HEK293 (cell line): ENCODE measurements around a stretch of chr2.

GRCh38 chr2:10225918-10226501 is 76.7 kb upstream of the HPCAL1 start:
- PRO-cap = no peak
- RRBS, 2 experiments = no CpG with 5 or more reads among the region's 14 CpGs

DNA sequence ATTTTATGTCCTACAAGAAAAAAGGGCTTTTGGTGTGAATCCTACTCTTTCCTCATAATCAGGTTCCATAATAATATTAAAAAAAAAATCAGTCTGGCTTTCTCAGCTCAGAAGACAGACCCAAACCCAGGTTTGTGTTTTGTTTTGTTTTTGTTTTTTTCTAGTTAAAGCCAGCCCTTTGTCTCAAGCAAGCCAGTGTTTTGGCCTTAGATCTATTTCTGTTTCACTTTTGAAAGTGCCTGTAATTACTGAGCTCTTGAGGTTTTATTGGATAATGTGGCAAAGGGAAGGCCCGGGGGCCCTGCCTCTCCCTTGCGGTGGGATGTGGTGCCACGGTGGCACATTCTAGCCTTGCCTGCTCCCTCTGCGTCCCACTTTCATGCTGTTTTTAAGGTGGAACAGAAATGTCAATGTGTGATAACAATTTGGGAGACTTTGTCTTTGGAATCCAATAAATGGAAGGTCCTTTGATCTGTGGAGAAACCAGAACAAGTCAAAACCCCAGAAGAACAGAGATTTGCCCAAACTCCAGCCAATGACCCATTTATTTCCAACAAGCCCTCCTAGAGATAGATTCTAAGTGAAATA is 2.5 kb downstream of the HPCAL1 start:
- PRO-cap = no peak
- RRBS, 2 experiments = no CpG with 5 or more reads among the region's 4 CpGs

DNA sequence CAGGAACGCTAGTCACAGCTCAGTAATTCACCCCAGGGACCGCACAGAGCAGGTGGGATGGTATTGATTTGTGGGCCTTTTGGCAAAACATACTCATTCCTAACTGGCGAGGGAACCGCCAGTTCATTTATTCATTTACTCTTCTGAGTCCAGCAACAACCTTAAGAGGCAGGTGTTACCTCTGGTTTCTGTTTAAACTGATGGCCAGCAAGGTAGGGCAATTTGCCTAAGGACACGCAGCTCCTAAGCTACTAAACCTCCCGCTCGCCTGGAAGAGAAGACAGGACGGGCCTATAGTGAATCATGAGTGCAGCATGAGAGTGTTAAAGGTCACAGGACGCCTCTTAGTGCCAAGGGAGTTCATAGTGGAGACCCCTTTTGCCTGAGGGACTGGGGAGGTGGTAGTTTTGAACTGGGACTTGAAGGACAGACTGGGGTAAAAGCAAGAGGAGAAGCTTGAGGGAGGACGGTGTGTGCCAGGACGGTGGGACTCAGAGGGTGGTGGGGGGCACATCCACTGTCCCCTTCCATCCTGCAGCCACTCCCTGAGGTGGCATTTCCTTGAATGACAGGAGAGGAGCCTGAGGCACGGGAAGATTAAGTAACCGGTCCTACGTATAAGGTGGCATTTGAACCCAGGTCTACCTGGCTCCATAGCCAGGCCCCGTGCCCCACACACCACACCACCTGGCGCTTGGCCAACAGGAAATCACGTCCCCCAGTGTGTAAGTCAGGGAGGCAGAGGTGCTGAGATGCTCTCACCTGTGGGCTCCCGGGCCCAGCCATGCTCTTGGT is 53.5 kb downstream of the HPCAL1 start:
- PRO-cap = no peak
- RRBS, 2 experiments = no CpG with 5 or more reads among the region's 18 CpGs

DNA sequence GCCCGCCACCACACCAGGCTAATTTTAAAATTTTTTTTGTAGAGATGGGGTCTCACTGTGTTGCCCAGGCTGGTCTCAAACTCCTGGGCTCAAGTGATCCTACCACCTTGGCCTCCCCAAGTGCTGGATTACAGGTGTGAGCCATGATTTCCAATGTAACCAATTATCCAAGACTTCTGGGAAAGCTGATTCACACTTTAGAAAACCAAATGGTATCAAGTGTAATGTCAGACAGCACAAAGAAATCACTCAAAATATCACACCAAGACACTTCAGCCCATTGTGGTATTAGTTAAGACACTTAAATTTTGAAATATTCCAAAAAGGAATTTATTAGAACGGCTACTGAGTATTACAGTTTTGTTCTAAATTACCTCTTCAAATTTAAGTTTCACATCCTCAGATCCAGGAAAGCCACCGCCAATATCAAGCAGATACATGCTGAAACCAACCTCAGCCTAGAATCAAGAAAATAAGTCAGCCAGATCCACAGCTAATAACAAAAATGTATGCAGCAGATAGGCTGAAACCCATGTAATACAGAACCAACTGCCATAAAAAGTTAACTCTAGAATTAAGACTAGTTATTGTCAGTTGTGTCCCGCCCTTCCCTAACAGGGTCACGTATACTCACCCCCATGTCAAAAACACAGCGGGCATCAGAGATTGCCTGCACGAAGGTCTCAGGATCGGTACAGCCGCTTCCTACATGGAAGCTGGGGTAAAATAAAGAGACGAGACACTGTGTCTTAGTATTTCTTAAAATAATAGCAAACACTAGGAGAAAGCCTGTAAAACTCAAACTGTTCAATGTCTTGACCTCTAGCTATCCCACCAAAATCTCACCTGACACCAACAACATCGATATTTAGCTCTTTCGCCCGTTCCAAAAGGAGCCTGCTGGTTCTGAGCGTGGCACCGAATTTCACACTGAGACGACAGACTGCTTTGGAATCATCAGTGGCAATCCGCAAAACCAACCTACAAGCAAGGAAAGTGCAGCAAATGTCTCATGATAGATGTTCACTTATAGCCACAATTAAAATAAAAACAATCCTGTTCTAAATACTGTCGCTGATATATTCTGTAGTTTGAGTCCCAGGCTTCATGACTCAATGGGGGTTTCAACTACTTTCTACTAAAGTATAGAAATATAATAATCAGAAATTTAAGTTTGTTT is 4.9 kb downstream of the ODC1 start:
- PRO-cap = no peak
- RRBS, 2 experiments = no CpG with 5 or more reads among the region's 18 CpGs

- PRO-cap = no peak
- RRBS, 2 experiments = no CpG with 5 or more reads among the region's 4 CpGs
These were observed 61.7 kb downstream of the NOL10 start for GRCh38 chr2:10628001-10628544.

GRCh38 chr2:10758753-10759218 is 37.4 kb downstream of the ATP6V1C2 start:
- PRO-cap = unidirectional peak, plus-strand start at chr2:10758955
- RRBS, 2 experiments = 60% methylated on average over 1 of the region's 10 CpGs; no CpG with 5 or more reads in 1 of the 2 experiments

DNA sequence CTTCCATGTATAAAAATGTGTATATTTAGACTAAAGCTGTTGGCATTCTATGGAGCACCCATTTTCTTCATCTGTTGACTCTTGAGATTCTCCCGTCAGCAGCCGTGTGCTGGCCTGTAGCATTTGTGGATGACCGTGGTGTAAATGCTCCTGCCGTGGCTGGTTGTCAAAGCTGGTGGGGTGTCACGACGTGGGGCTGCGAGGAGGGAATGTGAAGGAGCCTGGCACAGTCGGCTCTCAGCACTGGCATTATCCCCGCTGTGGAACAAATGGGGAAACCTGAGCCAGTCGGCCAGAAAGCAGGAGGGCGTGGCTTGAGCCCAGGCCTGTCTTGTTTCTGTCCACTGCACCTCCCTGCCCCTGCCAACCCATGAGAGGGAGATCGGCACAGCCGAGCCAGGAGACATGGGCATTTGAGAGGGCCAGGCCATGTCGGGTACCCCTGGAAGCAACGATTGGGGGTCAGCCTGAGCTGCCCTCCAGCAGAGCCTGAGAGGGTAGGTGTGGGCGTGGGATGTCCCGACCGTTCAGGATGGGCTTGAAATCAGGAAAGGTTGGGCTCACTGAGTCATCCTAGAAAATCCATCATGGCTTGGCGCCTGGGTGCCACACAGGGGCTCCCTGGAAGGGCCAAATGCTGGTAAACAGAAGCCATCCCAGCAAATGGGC is 44.5 kb downstream of the PDIA6 start:
- PRO-cap = no peak
- RRBS, 2 experiments = no CpG with 5 or more reads among the region's 19 CpGs

GRCh38 chr2:10810661-10811241 is 1.8 kb downstream of the PDIA6 start:
- PRO-cap = no peak
- RRBS, 2 experiments = no CpG with 5 or more reads among the region's 3 CpGs

DNA sequence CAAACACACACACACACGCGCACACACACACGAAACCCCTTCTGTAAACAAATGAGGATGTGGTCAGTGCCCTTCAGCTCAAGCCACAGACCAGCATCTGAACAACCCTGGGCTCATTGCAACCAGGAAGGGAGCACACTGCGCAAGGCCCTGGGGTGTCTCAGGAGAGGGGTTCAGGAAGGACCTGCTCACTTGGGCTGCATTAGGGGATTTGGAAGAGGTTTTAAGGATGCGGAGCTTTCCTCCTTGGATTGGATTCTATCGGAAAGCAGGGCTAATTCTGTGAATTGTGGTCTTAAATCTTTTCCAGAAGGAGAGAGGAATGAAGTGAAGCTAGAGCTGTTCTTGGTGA is 47.7 kb upstream of the KCNF1 start:
- PRO-cap = no peak
- RRBS, 2 experiments = no CpG with 5 or more reads among the region's 6 CpGs

DNA sequence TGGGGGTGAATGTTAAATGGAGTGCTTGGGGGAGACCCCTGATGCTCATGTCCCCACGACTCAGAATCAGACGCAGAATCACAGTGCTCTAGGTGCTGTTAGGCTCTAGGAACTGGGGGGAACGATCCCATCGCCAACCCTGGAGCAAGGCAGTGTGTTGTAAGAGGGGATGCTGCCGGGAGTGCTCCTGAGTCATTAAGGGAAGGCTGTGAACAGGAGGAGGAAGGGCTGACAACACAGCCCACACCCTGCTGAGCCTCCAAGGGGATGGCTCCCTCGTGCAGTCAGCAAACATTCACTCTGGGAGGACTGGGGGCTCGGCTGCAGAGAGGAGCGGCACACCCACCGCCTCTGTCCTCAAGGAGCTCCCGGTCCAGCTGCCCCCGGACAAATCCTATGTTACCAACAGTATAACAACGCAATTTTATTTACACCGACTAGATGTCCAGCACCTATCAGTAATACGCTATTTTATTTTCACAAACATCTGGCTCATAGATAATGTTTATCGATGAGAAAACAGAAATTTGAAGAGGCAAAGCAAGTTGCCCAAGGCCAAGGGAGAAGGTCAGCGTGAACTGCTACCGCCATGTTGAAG is 33.9 kb upstream of the KCNF1 start:
- PRO-cap = no peak
- RRBS, 2 experiments = no CpG with 5 or more reads among the region's 17 CpGs

DNA sequence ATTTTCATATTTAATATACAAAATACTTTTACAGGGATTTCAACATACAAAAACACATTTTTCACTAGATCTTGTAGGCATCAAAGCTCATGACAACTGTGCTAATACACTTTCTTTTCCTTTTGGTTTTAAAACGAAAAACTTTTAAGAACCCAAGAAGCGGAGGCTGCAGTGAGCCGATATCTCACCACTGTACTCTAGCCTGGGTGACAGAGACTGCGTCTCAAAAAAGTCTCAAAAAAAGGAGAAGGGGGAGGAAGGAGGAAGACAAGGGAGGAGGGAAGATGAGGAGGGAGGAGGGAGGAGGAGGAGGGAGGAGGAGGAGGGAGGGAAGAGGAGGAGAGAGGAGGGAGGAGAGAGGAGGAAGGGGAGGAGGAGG is 14.0 kb downstream of the ROCK2 start:
- PRO-cap = no peak
- RRBS, 2 experiments = no CpG with 5 or more reads among the region's 4 CpGs

DNA sequence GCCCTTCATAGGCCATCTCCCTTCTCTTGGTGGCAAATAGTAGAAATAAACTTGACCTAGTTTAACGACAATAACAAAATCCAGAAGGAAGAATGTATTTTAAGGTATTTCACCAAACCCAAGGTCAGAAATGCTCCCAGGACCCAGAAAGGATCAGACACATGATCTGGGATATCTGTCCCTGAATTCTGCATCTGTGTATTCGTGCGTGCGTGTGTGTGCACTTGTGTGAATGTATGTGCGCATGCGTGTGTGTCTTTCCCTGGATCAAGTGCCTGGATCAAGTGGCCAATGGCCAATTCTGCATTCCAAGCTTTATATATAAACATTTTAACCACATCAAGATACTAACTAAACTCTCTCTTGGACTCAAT is 45.0 kb upstream of the ROCK2 start:
- PRO-cap = no peak
- RRBS, 2 experiments = no CpG with 5 or more reads among the region's 6 CpGs

DNA sequence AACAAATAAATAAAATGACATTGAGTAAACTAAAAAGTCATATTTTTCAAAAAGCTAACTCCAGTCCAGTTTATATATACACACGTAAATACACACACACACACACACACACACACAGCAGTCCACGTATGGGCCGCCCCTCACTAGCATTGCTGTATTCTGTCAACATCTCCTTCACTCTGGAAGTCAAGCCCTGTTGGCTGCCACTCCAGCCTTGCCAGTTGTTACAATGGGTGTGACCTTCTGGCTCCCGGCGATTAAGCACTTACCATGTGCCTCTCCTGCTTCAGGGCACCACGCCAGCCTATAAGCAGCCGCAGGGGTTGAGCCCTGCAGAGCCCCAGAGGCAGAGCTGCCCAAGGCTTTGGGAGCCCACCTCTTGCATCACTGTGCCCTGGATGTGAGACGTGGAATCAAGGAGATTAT is 54.2 kb upstream of the ROCK2 start:
- PRO-cap = no peak
- RRBS, 2 experiments = no CpG with 5 or more reads among the region's 8 CpGs

DNA sequence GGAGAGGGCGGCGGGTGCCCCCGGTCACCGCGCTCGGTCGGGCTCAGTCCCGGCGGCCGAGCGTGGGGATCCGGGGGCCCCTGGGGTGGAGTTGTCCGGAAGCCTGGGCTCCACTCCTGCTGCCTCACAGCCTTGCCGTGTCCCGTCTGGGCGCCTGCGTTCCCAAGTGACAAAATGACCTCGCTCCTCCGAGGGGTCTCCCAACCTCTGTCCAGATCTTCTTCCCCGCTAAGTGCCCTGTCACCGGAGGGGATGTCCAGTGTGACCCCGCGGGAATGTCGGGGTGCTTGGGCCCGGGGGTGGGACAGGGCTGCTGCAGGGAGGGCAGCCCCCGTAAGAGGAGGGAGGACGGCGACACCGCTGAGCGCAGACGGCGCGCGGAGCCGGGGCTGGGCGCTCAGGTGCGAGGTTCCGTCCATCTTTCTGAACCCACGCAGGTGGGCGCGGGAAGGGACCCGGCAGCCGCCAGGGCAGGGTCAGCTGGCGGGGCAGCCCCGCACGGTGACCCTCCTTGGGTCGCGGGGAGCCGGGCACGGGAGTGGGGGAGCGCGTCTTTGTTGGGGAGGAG is 16.1 kb upstream of the E2F6 start:
- PRO-cap = no peak
- RRBS, 2 experiments = 89 to 97% methylated on average over 33 of the region's 52 CpGs

DNA sequence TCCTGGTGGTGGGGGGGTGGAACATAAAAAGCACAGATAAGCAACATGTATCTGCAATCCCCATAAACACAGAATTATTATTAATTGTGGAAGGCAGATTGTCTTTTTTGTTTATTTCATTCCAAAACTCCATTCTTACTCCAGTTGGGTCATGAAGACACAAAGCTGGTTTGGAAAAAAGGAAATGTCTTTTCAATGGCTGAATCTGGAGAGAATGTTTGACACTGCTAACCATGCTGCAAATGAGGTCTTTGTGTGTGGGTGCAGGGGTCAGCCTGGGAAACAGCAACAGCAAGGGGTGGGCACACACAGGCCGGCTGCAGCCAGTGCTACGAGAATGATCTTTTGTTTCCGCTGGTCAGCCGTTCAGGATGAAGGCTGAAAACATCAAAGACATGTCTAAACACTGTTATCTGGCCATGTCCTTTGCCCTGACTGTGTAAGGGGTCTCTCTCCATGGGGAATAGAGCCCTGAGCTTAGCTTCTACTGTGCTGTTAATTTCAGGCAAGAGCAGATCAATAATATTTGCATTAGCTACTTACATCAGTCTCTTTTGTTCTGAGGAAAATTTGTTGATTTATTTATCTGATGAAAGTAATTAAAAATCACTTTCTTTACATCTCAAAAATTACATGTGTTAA is 33.2 kb upstream of the E2F6 start:
- PRO-cap = no peak
- RRBS, 2 experiments = no CpG with 5 or more reads among the region's 4 CpGs

- PRO-cap = no peak
- RRBS, 2 experiments = no CpG with 5 or more reads among the region's 7 CpGs
These were observed 33.2 kb upstream of the GREB1 start for GRCh38 chr2:11500467-11501170.

DNA sequence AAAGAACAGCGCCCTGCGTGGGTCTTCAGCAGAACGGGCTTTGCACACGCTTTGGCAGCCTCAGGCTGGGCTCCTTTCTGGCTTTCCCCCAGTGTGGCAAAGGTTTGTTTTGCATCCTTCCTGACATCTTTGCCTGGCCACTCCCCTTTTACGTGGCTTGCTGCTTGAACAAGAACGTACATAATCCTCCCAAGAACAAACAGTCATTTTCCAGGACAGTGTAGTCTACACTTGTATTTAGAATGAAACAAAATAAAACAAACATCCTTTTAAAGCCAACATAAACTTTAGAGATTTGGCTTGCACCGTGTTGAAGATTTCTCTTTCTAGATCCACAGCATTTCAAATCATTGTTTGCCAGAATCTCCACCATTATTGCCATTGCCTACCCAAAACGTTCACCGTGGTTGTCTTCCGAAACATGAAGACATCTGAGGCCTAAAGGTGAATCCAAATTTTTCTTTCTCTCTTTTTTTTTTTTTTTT is 25.4 kb upstream of the GREB1 start:
- PRO-cap = no peak
- RRBS, 2 experiments = no CpG with 5 or more reads among the region's 10 CpGs

DNA sequence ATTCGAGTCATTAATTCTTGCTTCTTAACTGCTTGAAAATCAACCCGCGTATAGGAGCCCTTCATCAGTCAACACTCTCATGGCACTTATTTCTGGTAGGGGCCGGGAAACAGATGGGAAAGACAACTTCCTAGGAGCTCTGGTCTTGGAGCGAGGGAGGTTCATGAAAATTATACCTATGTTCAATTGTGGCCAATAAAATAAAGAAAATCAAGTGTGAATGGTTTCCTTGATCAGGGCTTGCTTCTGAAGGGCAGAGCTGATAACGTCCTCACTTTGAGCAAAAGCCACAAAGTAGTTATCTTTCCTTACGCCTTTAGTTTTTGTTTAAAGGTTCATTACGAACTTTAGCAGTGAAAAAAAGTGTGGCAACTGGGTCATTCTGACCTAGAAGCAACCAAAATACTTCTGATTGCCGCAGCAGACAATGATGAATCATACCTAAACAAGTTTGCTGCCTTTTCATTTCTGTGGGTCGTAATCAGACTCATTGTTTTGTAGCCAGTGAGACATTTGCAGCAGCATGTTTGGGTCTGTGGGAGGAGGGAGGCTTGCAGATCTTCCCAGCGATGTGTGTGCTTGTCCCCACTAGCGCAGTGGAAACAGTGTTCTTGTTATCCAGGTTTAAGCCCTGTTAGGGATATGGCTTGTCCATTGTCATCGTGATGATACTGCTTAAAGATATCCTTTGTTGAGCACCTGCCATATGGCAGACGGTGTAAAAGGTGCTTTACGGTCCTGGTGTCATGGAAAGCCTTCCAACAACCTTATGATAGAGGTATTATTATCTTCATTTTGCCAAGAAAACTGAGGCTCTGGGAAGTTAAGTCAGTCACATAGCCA is 1.5 kb upstream of the GREB1 start:
- PRO-cap = no peak
- RRBS, 2 experiments = no CpG with 5 or more reads among the region's 15 CpGs

- PRO-cap = no peak
- RRBS, 2 experiments = no CpG with 5 or more reads among the region's 7 CpGs
These were observed 6.6 kb downstream of the GREB1 start for GRCh38 chr2:11540339-11540885.

DNA sequence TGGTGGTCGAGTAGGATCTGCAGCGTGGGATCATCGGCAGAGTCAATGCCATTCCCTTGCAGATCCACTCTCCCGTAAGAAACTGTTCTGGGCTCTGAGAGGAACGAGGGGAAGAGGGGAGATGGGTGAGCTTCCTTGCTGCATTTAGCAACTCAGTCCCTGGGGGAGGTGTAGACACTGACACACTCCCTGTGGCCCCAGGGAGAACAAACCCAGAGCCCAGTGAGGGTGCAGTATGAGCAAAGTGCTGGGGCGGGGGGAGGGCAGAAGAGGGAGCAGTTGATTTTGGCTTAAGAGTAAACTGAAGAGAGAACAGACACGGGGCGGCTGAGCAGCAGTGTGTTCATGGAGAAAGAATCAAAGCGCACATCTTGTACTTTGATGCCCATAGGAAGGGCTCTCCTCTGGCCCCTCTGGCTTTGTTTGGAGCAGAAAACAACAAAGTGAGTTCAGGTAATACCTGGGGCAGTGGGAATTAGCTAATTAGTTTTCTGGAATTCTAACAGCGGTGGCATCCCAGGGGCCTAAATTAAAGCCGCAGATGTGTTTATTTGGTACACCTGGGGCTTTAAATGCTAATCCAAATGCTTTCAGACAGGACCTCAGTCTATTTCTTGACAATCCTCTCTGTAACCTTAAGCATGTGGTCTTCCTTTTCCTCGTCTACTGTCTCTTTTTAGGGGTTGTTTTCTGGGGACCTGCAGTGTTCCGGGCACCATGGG is 8.7 kb downstream of the GREB1 start:
- PRO-cap = no peak
- RRBS, 2 experiments = no CpG with 5 or more reads among the region's 13 CpGs